Pulmonary artery (tissue), 1 donor: ENCODE data around the genes RAPGEF1 and GTF3C4.

DNA sequence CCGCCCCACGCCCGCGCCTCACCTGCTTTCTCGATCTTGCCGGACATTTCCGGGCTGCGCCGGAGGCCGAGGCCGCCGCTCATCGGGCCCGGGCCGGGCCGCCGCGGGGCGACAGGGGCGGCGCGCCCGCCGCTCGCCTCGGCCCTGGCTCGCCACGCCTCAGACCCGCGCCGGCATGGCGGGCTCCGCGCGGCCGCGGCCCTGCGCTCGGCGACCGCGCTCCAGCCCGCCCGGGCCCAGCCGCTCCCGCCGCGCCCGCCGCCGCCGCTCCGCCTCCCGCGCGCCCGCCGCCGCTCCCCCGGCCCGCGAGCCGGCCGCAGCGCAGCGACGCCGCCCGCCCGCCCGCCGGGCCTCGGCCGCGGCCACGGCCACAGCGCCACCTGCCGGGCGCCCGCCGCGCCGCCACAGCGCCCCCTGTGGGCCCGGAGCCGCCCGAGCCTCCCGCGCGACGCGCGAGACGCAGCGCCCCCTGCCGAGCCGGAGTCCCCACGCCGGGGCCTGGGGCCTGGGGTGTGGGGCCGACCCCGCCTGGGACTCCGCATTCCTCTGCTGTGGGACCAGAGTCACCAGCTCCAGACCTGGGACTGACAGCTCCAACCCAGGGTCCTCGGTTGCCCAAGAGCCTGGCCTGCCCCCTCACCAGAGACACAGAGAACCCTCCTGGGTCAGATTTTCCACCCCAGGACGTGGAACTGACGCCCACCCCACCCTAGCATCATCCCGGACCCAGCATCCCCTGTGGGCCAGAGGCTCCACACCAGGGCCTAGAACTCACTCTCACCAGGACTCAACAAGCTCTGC, at the start of gene RAPGEF1:
Gene RAPGEF1, minus strand, starts transcription at position 329 of the 801 bp plus-strand sequence.
- PRO-cap, result unidirectional peak, minus-strand start at position 300 of the sequence

GRCh38 chr9:131744043-131744913, 4.4 kb upstream of the RAPGEF1 start:
- PRO-cap, result no peak

DNA sequence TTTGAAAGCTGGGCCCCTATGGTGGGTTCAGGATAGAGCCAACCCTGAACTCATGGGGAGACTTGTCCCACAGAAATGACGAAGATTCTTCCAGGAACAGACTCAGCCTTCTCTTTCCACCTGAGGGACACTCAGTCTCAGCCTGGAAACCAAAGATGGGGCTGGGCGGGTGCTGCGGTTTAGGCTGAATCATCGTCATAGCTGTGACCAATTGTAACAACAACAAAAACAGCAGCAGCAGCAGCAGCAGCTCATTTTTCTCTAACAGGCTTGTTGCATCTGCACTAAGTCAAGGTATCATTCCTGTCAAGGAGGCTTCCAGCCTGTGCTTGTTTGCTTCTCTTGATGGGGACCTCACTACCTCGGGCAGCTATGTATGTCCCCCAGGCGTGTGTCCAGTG, 99.8 kb upstream of the RAPGEF1 start:
- PRO-cap, result no peak

DNA sequence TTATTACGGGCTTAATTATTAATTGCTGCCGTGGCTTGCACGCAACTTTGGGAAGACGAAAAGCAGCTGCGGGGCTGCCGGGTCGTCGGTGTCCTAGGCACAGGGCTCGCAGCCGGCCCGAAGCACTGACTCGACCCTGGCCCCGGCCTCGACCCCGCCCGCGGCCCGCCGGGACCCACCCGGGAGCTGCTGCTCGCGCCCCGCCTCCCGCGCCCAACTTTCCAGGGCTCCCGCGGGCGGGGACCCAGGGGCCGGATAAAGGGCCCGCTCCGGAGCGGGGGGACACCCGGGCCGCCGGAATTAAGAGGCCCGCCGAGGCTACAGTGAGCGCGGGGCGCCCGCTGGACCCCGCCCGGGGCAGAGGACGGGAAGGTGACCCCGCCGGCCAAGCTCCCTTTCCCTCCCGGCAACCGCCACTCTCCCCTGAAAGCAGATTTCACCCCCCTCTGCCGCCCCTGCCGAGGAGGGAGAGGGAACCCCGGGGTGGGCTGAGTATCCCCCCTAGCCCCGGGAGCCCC, 1.3 kb downstream of the NTNG2 start:
- PRO-cap, result no peak

GRCh38 chr9:132217144-132217656, 55.3 kb downstream of the NTNG2 start:
- PRO-cap, result no peak

DNA sequence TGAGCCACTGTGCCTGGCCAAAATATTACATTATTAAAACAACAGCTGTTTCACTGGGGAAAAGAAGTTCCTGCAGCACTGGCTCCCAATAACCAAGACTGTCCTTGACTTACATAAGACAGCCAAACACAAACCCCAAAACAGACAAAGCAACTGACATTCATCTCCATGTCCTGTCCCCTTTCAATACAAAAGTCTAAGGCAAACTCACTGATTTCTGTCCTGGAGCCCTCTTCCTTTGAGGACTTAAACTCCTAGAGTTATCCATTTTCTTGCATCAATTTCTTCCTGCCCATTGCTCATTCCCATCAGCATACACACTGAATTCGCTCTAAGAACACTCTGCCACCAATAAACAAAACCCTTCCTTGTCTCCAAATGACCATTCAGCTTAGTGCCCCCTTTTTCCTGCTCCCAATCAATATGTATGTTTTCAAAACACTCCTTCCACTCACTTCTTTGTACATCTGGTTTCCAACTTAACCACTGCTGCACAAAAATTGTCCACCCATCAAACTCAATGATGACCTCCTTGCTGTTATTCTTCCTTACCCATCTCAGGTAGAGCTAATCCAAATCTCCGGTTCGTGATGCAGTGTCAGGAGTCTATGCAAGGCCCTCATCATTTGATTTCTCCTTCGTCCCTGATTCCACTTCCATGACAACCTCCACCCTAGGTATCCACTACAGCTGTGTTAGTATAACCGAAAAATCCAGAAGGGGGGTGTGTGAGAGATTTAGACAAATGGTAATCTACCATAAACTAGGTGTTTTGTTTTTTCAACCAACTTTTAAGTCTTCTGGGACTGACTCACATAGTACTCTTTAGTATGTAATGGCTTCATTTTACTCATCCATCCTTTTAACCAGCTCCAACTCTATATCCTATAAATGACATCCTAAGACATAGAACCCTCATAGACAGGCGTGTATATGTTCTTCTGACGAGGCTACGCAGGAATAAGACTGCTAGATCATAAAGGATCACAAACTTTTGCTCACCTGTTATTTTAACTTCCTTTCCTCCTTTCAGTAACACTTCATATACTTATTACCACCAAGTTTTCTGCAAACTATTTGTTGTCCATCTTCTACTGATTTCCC, 39.2 kb downstream of the SETX start:
- PRO-cap, result no peak

- PRO-cap, result no peak
Measured at GRCh38 chr9:132329251-132329811, 25.5 kb downstream of the SETX start.

- PRO-cap, result no peak
Measured at GRCh38 chr9:132531081-132531709, 51.2 kb upstream of the BARHL1 start.

DNA sequence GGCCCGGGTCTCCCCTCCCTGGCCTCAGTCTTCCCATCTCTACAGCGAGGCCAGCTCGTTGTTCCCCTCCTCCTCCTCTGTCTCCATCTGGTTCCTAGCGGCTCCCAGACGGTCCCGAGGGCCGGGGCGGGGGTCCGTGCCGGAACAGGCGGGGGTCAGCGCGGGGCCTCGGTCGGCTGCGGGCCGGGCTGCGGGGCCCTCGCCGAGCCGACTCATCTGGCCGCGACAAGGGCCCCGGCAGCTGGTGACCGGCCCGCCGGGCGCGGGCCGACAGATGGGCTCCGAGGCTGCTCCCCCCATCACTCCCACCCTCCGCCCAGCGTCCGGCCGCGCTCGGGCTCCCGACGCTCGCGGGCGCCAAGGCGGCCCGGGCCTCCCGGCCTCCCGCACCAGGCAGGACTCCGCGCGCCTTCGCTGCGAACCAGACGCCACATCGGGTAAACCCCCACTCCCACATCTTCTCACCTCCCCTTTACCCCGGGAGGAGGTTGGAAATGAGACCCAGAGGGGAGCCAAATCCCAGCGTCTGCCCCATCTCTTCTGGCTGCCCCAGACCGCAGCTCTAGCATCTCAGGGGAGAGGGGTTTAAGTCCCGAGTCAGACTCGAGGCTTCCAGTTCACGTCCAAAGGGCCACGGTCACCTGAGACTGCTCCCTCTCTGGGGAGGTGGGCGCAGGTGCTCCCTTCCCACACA, 8.2 kb downstream of the BARHL1 start:
- PRO-cap, result no peak

DNA sequence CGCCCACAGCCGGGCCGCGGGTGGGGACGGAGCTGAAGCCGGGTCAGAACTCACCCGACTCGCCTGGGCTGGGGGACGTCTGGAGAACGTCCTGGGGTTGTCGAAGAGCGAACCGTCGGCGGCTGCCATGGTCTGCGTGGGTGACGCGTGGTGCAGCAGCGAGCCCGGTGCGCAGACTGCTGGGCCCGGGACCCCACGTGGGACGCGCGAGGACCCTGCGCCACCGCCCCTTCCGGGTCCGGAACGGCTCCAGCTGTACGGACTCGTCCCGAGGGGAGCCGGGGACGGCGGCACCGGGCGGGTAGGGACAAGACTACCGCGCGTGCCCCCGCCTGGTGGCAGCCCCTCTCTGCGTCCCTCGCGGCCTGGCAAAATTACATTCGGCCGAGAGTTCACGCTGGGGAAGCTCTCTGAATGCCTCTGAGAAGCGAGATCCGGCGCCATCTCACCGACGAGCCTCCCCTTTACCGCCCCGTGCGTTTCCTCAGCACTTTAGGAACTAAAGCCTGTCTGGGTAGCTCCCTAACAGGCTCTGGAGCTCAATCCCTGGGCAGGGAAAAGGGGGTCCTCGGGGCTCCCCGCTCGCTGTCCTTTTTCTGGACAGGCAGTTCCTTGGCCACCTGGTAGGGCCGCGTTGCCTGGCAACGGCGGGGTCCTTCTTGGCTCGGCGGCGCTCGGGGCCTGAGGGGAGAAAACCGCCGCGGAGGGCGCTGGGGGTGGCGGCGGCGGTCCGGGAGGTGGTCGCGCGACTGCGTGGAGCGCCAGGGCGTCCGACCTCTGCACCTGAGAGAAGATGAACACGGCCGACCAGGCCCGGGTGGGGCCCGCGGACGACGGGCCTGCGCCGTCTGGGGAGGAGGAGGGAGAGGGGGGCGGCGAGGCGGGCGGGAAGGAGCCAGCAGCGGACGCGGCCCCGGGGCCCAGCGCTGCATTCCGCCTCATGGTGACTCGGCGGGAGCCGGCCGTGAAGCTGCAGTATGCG, at the start of gene GTF3C4:
Gene GTF3C4, plus strand, starts transcription at position 659 of the 982 bp plus-strand sequence.
- PRO-cap, result bidirectional peak, plus-strand start at position 258 of the sequence, minus-strand start at position 178 of the sequence; unidirectional peak, plus-strand start at position 701 of the sequence

DNA sequence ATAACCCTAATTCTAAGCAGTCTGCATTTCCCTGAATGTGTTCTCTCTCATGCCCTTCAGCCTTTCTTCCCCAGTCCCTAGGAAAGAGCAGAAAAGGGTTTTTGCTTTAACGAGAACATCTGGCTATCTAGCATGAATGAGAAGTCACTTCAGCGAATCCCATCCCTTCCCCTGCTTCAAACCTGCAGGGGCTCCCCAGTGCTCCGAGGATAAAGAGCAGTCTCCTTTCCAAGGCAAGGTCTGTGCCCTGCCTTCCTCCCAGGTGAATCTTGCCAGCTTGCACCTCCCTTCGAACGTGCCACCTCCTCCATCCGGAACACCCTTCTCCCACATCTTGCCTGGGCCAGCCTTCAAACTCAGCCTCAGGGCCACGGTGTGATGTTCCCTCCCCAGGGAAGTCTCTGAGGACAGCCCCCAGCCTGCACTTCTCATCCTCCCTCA, 84.0 kb downstream of the AK8 start:
- PRO-cap, result no peak

- PRO-cap, result no peak
Measured at GRCh38 chr9:132946503-132947168, 2.2 kb upstream of the TSC1 start.

DNA sequence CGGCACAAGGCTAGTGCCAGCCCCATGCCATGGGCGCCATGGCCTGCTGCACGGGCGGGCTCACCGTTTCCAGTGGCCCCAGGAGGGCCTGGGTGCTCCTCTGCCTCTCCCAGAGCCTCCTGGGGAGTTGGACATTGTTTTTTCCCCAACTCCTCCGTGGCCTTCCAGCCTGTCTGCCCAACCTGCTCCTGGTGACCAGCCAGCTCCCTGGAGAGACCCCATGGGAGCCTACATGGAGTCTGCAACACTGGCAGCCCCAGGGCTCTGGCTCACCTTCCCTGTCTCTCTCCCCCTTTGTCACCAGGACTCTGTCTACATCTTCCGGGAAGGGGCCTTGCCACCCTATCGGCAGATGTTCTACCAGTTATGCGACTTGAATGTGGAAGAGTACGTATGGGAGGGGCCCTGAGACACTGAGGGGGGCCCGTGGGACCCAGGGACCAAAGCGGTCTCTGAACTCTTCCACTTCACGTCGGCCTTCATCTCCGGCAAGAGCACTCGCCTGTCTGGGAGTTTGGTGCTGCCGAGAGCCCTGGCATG, 6.0 kb upstream of the CEL start:
- PRO-cap, result no peak

GRCh38 chr9:133080959-133081679, 19.3 kb downstream of the CEL start:
- PRO-cap, result no peak

GRCh38 chr9:133117204-133118506, 3.4 kb downstream of the RALGDS start:
- PRO-cap, result no peak

DNA sequence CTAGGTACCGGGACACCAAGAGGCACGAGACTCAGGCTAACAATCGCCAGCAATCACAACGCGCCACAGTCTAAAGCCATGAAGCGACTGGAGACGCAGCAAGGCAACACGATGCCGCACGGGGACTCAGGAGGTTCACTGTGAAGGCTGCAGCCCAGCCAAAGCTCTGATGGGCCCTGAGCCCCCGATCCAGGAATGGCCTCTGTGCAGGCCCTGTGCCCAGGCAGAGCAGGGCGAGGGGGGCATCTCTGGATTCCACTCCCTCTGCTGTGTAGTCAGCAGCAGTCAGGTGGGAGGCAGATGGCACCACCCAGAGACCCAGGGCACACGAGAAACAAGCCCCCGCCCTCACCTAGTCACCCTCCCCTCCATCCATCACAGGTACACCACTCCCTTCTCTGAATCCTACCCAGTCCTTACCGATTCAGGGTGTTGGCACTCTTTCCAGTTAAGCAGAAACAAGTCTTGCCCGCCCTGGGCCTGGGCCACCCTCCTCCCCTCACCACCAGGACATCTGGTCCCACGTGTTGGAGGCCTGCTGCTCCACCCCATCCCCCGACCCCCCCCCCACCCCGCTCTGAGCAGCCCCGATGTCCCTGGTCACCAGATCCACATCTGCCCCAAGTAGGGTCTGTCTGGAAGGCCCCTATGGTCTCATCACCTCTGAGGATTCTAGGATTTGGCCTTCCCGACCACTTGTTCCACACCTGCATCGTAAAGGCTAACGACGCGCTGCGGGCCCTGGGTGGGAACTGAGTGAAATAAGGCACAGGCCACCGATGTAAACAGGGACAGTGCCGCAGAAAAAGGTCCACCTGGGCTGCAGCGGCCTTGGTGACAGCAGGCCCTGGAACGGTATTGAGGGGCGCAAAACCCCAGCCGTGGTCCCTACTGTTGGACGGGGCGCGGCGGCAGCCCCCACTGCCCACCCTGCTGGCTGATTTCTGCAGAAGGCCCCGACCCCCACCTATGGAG, 883 bp downstream of the RALGDS start:
- PRO-cap, result no peak

DNA sequence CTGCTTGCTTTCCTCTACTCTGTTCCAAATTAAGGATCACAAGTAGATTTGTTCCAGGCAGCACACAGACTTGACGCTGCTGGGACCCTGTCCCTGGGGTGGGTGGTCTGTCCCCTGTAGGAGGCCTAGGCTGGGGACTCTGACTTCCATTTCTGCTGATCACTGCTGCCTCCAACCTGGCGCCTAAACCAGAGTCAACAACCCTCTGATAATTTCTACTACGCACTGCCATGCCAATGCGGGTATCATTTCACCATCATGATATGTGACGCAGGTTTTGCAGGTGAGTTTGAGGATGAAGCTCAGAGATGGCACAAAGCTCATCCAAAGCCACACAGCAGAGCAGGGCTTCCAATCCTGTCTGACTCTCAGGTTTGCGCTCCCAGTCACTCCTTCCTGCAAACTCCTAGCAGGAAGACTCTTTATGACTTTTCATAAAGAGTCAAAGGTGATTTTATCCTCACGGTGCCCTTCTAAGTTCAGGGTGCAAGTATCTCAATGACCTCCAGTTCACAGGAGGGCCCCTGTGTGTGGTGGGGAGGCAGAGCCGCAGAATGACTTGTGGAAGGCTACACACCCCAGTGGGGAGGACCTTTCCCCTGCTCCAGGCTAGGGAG, 13.6 kb upstream of the RALGDS start:
- PRO-cap, result no peak

DNA sequence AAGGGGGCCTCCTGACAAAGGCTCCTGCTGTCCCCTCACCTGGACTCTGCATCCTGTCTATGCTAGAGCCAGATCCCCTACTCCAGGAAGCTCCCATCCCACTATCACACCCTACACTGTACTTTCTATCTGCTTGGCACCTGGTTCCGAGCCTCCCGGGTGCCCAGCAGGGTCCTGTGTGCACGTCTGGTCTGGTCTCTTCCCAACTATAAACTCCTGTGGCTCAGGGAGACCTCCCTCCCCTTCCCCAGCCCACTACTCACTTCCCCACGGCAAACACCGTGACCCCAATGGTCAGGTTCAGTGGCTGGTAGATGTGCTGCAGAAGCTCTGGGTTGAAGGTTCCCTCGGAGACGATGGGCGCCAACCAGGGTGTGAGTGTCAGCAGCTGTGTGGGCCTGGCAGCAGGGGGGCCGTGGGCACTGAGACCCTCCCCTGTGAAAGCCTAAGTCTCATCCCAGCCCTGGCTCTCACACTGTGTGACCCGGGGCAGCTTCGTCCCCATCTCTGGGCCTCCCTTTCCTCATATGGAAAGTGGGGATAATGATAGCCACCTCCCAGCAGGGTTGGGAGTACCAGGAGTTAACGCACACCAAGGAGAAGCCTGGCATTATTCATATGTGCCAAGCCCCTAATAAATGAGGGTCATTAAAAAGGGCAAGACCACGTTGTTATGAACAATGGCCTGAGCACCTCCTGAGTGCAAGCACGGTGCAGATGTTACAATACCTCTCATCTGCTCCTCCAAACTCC, 8.6 kb downstream of the GBGT1 start:
- PRO-cap, result no peak

- PRO-cap, result no peak
Measured at GRCh38 chr9:133359330-133360503, 3.4 kb downstream of the SURF2 start.

- PRO-cap, result no peak
Measured at GRCh38 chr9:133361244-133362244, 5.2 kb downstream of the SURF2 start.